GM19239 (cell line): ENCODE measurements around a stretch of chr1.

GRCh38 chr1:219927160-219927617 lies 1.2 kb downstream of the SLC30A10 start:
- RRBS, result no CpG with 5 or more reads among the region's 5 CpGs

GRCh38 chr1:219929235-219929641 lies 881 bp upstream of the SLC30A10 start:
- RRBS, result no CpG with 5 or more reads among the region's 13 CpGs

GRCh38 chr1:219954899-219955474 lies 26.6 kb upstream of the SLC30A10 start:
- RRBS, result no CpG with 5 or more reads among the region's 10 CpGs

- RRBS, result no CpG with 5 or more reads among the region's 2 CpGs
Observed at GRCh38 chr1:220019858-220020251, 26.4 kb downstream of the EPRS1 start.

GRCh38 chr1:220199790-220200835 lies 72.1 kb downstream of the RAB3GAP2 start:
- RRBS, result no CpG with 5 or more reads among the region's 4 CpGs

- RRBS, result no CpG with 5 or more reads among the region's 6 CpGs
Observed at GRCh38 chr1:220642967-220643509, 47.1 kb upstream of the C1orf115 start.

DNA sequence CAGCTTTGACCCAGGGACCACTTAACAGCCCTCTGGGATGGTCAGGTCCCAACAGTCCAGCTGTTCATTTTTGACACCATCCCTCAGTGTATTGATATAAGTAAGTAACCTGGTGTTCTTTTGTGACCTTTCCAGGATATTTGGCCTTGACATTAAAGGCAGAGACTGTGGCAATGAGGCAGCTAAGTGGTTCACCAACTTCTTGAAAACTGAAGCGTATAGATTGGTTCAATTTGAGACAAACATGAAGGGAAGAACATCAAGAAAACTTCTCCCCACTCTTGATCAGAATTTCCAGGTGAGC lies 13.4 kb downstream of the MTARC2 start:
- RRBS, result no CpG with 5 or more reads among the region's 1 CpG

DNA sequence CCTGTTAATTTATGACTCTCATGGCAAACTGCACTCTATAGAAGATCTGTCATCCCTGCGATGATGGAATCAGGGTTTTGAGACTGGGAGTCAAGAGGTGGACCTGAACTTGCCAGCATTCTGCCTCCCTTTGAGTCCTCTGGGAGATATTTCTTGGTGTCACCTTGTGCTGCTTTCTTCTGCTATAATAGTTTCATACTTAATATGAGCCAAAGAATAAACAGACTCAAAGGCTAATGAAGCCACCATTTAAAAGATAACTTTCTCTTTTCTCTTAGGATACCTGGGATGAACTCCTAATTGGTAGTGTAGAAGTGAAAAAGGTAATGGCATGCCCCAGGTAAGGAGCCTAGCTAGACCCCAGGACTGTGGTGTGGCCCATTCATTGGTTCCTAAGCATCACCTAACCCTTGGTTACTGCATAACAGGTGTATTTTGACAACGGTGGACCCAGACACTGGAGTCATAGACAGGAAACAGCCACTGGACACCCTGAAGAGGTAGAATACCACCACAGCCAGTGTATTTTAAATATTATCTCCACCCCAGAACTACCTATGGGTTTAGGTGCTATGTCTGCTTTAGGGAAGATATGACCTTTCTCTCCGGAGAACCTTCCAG lies 6.9 kb upstream of the MTARC1 start:
- RRBS, result no CpG with 5 or more reads among the region's 3 CpGs

- RRBS, result no CpG with 5 or more reads among the region's 5 CpGs
Observed at GRCh38 chr1:220803958-220804360, 17.2 kb downstream of the MTARC1 start.

DNA sequence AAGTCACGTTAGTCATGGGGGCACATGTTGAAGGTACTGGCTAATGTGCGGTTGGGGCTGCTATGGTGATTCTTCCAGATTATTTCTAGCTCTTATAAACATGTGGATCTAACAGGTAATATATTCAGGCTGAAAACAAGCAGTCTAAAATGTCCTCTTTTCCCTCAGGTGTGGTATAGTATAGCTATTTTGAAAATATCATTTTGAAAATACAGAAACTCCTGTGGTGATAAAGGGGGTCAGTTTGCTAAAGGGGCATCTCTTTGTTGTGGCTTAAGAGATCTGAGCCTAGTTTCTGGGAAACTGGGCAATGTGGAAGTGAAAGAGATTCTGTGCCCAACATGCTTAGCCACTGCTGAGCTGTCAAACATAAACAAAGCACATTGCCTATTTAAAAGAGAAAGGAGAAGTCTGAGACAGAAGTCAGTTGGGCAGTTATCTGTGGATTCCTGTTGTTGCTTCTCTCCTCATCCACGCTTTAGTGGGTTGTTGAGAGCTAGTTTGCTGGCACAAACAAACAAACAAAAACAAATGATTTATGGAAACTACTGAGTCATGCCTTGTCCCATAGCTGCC lies 166.9 kb downstream of the HLX start:
- RRBS, result no CpG with 5 or more reads among the region's 3 CpGs

DNA sequence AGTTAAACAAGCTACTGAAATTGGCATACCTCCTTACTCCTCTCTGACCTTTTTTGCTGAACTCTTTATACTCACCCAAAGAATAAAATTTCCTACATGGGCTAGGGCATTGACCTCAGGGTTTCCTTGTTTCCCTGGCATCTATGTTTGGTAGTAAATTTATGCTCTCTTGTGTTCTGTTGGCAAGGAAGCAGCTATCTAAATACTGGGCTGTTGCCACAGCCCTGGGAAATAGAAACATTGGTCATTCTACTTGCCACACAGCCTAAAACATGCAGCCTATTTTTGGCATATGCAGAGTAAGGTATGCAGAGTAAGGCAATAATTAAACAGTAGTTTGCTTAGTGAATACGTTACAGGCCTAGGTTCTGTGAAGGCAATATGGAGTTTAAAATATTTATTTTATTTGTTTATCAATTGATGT lies 351.4 kb downstream of the HLX start:
- RRBS, result no CpG with 5 or more reads among the region's 1 CpG

DNA sequence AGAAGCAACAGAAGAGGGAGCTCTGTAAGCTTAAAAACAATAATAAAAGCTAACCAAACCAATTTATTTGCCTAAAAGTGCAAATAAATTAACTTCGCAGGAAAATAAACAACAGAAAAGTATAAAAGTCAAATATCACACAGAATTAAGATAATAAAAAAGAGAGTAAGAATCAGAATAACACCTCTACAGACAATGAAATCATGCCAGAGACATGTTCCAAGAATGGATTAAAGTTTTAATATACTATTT lies 198.1 kb downstream of the DUSP10 start:
- RRBS, result no CpG with 5 or more reads among the region's 1 CpG

DNA sequence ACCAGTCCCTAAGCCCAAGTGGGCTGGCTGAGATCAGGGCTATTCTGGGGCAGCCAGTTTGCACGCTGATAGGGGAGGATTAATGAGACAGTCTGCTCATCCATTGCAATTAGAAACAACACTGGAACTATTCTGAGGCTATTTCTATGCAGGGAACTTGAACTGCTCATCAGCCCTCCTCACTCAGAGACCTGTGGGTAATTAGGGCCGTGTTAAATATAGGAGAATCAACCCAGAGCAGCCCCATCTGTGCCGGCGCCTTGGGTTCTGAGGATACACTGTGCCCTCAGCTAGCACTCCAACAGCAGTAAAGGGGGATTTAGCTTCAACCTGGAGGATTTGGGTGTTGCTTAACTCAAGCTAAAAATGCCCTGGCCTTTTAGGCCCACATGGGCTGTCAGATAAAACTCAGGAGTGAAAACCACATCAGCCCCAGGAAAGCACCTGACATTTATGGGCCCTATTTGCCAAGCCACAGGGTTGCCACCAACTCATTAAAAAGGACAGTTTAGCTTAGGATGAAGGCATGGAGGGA lies 53.9 kb downstream of the DUSP10 start:
- RRBS, result no CpG with 5 or more reads among the region's 4 CpGs

- RRBS, result no CpG with 5 or more reads among the region's 1 CpG
Observed at GRCh38 chr1:221712159-221712761, 29.6 kb downstream of the DUSP10 start.

DNA sequence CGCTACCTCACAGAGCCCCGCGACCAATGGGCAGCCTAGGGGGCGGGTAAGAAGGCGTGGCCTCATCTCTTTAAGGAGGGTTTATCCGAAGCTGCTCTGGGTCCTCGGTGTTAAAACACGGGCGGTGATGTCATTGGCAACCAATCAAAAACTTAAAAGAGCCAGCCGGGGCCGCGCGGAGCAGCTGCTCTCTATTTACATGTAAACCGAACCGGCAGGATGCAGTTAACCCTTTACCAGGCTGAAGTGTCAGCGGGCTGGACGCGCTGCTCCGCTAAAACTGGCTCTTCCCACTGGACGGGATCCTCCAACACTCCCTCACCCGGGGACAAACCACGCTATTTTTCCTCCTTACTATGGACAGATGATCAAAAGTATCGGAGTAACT lies 295 bp upstream of the DUSP10 start:
- RRBS, result 0% methylated on average over 3 of the region's 23 CpGs

DNA sequence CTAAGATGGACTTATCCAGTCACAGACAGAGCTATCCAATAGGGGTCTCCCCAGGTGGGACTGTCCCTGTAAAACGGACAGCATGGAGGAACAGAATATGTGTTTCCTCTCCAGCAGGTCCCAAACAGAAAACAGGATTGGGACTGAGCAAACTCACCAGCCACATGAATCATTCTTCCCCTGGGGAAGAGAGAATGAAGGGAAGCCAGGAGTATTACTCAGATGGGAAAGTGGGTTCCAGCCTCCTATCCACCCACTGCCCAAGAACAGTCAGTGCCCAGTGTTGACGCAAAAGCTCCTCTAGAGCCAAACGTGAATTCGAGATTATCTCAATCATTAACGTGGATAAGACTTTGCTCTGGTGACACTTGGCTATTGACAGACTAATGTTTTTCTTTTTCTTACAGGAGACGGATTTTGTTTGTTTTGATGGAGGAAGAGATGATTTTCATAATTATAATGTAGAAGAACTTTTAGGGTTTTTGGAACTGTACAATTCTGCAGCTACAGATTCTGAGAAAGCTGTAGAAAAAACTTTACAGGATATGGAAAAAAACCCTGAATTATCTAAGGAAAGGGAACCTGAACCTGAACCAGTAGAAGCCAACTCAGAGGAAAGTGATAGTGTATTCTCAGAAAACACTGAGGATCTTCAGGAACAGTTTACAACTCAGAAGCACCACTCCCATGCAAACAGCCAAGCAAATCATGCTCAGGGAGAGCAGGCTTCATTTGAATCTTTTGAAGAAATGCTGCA lies 9.4 kb downstream of the MIA3 start:
- RRBS, result no CpG with 5 or more reads among the region's 6 CpGs

GRCh38 chr1:222629419-222630236 lies 11.7 kb downstream of the MIA3 start:
- RRBS, result no CpG with 5 or more reads among the region's 11 CpGs